ENCODE data around the genes ARHGEF37 and SMIM3.

GRCh38 chr5:149543151-149543634 is 8.0 kb downstream of the CSNK1A1 start:
- PRO-cap = no peak
- RAMPAGE, long total RNA = no peak
- RRBS = no CpG with 5 or more reads among the region's 5 CpGs

GRCh38 chr5:149580953-149582063 is at the start of gene ARHGEF37:
TSS of gene ARHGEF37 (plus strand) at chr5:149581498.
- PRO-cap = no peak
- RAMPAGE, long total RNA = no peak
- RRBS = 2% methylated on average over 16 of the region's 65 CpGs

- PRO-cap = no peak
- RAMPAGE, long total RNA = no peak
- RRBS = no CpG with 5 or more reads among the region's 5 CpGs
These were observed 32.8 kb downstream of the ARHGEF37 start for GRCh38 chr5:149613847-149614667.

DNA sequence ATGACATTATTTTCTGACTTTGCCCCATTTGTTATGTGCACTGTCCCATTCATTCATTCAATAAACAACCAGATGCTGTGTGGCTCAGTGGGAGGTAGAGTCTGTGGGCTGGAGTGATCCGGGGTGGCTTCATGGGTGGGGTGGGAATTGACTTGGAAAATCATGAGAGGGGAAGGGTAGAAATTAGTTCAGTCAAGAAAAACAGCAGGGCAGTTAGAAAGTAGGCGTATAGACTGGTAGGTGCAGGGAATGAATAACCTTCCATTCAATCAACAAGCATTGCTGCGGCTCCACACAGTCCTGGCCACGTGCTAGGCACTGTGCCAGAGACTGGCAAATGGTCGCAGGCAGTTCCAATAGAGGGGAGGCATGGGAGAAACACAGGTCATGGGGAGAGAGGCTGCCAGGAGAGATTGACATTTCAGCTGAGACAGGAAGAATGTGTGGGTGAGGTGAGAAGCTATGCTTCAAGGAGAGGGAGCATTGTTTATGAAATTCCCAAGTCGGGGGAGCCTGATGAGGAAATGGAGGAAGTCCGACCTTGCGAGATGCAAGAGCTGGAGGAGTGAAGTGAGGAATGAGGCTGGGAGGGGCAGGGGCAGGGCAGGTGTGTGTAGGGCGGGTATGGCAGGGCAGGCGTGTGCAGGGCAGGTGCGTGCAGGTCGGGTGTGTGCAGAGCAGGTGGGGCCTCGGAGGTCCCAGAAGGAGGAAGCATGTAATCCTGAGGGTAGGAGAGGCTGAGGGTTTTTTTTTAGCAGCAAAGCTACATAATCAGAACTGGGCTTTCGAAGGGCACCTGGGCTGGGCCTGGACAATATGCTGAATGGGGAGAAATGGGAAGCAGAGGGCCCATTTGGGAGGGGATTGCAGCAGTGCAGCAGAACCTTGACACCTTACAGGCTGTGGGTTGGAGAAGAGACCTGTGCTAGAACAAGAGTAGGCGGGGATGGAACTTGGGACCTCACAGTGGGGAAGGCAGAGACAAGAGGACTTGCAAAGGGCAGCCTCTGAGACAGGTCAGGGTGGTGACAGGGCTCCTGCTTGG is 54.3 kb upstream of the PPARGC1B start:
- PRO-cap = no peak
- RAMPAGE, long total RNA = no peak
- RRBS = no CpG with 5 or more reads among the region's 15 CpGs

GRCh38 chr5:149728588-149728934 is 1.5 kb upstream of the PPARGC1B start:
- PRO-cap = no peak
- RAMPAGE, long total RNA = no peak
- RRBS = no CpG with 5 or more reads among the region's 3 CpGs

DNA sequence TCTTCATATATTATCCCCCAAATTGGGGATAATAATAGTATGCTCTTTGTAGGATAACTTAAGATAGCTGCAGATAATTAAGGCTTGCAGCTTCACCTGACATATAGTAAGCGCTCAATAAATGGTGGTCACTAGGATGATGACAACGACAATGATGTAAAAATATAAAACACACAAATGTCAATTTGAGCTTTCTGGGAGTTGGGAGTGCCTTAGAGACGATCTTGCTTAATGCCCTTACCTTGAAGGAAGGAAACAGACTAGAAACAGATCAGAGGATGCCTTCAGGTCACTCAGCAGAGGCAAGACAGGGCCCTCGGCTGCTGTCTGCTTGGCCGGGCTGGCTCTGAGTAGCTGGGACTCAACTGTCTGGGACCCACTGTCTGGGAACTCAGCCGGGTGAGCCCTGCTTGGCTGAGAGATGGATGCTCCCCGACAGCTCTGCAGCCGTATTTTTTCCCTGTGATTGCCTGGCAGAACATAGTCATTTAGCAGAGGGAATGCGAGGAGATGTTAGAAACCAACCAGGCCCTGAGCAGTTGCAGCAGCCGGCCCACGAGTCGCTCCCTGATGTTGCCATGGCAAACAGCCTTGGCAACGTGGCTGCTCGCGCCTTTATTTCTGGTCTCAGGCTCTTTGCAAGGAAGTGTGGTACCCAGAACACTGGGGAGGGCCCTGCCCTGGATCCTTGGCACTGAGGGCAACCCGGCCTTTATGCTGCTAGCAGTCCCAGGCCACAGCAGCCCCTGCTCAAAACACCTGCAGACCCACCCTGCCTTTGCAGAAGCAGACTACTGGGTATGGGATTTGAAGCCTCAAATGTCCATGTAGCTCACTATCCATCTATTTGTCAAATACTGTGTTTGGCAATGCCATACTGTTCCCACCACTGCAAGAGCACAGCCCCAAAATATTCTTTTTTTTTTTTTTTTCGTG is 10.9 kb downstream of the PPARGC1B start:
- PRO-cap = no peak
- RAMPAGE, long total RNA = no peak
- RRBS = 40% methylated on average over 2 of the region's 17 CpGs

DNA sequence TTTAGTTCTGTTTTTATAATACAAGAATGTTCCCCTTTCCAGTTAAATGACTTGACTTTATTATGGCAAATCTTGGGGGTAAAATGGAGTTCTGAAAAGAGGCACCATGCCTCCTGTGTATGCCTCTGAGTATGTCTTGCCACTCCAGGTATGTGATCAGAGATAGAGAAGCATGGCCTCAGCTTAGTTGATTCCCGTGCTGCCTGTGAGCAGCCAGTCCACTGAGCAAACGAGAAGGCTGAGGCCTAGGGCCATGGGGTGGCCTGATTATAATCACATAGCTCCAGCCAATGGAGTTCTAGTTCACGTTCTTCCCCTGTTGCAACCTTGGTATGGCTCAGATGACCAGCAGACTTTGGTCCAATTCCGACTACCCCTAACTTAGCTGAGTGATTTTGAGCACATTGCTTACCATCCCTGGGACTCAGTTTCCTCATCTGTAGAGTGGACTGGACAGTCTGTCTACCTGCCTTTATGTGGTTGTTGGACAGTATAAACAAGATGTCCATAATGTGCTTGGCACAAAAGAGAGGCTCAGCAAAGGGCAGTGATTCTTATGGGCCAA is 68.3 kb downstream of the PPARGC1B start:
- PRO-cap = no peak
- RAMPAGE, long total RNA = no peak
- RRBS = no CpG with 5 or more reads among the region's 4 CpGs

- PRO-cap = no peak
- RAMPAGE, long total RNA = no peak
- RRBS = no CpG with 5 or more reads among the region's 8 CpGs
These were observed 78.1 kb downstream of the PPARGC1B start for GRCh38 chr5:149808049-149808750.

GRCh38 chr5:149887428-149888280 is 56.9 kb downstream of the PDE6A start:
- PRO-cap = no peak
- RAMPAGE, long total RNA = no peak
- RRBS = no CpG with 5 or more reads among the region's 11 CpGs

DNA sequence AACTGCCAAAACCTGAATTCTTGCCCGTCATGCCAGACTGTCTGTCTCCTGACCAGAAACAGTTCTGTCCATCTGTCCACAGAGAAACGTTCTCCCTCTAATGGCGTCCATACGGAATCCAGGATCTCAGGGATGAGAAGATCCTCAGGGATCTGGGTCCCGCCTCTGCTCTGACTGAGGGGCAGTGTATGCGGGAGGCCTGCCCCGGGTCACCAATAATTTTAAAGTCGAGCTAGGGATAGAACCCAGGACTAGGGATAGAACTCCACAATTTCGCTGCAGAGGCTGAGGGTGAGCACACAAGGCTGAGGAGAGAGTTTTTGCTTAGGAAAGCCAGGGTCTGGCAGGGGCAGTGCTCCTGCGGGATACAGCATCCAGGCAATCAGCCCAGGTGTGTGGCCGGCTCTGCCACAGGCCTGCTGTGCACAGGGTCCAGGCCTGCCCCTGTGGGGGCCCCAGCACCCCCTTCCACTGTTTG is 8.9 kb downstream of the PDGFRB start:
- PRO-cap = no peak
- RAMPAGE, long total RNA = no peak
- RRBS = no CpG with 5 or more reads among the region's 11 CpGs

GRCh38 chr5:150397849-150398509 is 14.7 kb downstream of the CD74 start:
- PRO-cap = no peak
- RAMPAGE, long total RNA = no peak
- RRBS = no CpG with 5 or more reads among the region's 7 CpGs

DNA sequence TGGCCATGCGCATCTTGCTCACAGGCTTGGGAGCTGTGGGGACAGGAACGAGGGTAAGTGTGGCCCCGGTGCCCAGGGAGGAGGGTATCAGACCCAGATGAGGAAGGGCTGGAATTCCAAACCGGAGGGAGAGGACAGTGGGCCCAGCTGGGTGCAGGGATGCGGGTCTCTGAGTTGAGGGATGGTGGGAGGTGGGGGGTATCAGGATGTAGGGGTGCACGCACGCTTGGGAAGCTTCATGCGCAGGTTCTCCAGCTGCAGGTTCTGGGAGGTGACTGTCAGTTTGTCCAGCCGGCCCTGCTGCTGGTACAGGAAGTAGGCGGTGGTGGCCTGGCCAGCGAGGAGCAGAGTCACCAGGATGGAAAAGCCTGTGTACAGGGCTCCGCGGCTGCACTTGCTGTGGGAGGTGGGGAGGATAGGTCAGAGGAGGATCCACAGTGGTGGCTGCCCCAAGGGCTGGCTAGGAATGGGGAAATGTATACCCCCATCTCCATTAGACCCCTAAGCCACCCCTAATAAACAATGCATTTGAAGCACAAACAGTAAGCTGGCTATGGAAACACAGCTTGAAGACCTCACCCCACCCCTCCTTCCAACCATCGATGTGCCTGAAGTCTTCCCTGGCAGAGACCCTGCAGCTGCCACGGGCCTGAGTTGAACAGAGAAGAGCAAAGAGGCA is 5.6 kb downstream of the CD74 start:
- PRO-cap = no peak
- RAMPAGE, long total RNA = no peak
- RRBS = no CpG with 5 or more reads among the region's 15 CpGs

- PRO-cap = no peak
- RAMPAGE, long total RNA = no peak
- RRBS = no CpG with 5 or more reads among the region's 8 CpGs
These were observed 8.1 kb downstream of the NDST1 start for GRCh38 chr5:150515860-150516610.

DNA sequence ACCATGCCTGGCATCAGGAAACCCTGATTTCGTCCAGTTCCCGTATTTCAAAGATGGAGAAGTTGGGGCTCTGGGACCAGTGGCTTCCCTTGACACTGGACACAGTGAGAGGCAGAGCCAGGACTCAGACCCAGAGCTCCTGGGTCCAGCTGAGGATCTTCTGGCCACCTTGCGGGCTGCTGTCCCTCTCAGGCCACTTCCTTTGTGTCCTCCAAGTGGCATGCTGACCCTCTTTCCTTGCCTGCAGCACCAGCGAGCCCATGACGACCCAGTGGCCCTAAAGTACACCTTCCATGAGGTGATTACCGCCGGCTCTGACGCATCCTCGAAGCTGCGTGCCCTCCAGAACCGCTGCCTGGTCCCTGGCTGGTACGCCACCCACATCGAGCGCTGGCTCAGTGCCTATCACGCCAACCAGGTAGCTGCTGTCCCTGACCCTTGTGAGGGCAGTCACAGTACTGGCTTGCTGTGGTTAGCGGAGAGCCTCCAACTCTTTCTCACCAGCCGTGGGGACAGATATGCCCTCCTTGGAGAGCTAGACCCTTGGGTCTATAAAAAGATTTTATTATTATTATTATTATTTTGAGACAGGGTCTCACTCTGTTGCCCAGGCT is 40.1 kb downstream of the NDST1 start:
- PRO-cap = no peak
- RAMPAGE, long total RNA = no peak
- RRBS = no CpG with 5 or more reads among the region's 17 CpGs

DNA sequence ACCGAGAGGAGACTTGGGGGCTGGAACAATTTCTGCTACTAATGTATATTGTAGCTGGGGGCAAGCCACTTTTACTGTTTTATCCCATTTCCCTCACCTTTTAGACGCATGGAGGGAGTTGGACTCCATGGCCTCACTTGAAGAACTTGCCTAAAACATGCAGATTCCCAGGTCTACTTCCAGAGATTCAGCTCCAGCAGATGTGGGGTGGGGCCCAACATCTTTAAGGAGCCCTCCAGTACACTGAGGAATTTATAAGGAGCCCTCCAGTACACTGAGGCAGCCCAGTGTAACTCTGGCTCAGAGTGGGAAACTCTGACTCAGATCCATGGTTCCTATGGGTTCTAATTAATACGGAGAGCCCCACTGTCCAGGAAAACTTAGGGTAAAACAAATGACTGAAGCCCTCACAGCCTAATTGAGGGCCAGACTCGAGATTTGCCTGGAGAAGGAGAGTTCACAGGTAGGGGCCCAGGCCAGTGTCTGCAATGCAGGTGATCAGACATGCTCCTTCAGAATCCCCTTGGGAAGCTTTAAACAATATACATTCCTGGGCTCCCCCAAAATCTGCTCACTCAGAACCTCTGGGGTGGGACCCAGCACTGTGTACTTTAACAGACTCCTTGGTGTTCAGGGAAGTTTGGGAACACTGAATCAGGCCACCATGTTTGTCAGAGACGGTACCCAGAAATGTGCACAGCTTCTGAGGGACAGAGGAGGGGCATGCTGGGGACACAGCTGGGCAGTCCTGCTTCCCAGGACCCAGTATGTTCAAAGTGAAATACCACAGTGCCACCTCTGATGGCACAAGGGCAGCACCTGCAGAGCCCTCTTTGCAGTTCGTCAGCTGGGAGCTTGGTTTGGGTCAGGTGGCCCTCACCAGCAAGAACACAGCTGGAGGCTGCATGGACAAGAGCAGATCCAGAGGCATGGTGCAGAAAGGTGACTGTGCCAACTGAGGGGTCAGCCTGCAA is 50.9 kb downstream of the NDST1 start:
- PRO-cap = no peak
- RAMPAGE, long total RNA = no peak
- RRBS = no CpG with 5 or more reads among the region's 6 CpGs

GRCh38 chr5:150639900-150640126 is 647 bp upstream of the SYNPO start:
- PRO-cap = no peak
- RAMPAGE, long total RNA = no peak
- RRBS = no CpG with 5 or more reads among the region's 2 CpGs

GRCh38 chr5:150673731-150673950 is 12.6 kb downstream of the MYOZ3 start:
- PRO-cap = no peak
- RAMPAGE, long total RNA = no peak
- RRBS = no CpG with 5 or more reads among the region's 3 CpGs

DNA sequence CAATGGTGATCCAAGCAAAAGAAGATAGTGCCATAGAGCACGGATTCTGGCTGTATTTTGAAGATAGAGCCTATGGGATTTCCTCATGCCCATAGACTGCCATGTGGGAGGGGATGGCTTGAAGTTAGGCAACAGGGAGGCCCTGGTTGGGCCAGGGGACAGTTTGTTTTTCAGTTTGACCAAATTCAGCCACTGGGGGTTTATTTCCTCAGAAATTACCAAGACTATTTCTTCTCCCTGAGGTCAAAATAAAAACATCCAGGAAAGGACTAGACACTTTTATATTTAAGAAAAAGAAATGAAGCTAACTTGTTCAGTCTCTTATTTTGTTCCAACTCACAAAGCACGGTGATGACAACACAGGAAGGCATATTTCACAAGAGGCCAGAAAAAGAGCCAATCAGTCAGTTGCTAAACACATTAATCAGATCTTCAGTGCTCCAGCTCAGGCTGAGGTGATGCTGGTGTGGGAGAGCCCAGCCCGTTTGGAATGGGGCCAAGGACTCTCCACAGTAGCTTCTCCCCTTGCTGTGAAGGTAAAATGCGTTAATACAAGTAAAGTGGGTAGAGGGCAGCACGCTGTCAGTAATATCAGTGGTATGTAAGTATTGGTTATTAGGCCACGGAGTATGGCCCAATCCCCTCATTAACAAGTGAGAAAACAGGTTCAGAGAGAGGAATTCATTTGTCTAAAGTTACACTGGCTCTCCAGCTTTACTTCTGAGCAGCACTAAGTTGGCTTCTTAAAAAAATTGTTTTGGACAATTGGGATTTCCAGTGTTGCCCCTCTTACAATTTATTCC is 4.5 kb upstream of the DCTN4 start:
- PRO-cap = no peak
- RAMPAGE, long total RNA = no peak
- RRBS = no CpG with 5 or more reads among the region's 6 CpGs

DNA sequence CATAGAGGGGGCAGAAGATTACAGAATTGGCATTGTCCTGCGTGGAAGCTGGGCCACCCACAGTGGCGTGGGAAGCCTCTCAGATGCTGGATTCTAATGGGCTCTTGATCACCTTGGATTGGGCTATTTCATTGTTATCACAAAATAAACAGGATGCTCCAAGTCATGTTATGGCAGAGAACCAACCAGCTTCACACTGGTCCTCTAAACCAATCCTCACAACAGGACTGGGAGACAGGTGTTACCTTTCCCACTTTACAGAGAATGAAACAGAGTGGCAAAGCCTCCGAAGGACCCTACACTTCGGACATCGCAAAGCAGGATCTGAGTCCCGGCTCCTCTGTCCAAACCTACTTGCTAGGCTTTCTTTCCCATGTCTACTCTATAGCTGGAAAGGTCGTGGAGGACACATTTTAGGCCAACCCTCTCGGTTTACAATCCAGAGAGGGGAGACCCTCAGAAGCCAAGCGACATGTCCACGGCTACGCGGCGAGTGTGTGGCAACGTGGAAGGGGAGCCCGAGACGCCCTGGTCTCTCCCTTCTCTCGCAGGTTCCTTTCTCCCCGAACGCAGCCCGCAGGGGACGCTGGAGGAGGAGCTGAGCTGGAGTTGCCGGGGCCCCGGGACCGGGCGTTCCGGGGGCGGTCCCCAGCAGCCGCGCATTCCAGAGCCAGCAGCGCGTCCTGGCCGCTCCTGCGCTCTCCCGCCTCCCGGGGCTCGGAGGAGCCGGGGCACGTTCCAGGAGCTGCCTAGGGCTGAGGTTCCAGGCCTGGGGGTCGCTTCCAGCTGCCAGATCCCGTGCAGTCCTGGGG is at the start of gene SMIM3:
SMIM3 (plus strand) TSS at position 660 of the 812 bp plus-strand sequence.
- PRO-cap = bidirectional peak, plus-strand start at position 701 of the sequence, minus-strand start at position 562 of the sequence
- RAMPAGE, long total RNA = no peak
- RRBS = 1% methylated on average over 10 of the region's 40 CpGs

DNA sequence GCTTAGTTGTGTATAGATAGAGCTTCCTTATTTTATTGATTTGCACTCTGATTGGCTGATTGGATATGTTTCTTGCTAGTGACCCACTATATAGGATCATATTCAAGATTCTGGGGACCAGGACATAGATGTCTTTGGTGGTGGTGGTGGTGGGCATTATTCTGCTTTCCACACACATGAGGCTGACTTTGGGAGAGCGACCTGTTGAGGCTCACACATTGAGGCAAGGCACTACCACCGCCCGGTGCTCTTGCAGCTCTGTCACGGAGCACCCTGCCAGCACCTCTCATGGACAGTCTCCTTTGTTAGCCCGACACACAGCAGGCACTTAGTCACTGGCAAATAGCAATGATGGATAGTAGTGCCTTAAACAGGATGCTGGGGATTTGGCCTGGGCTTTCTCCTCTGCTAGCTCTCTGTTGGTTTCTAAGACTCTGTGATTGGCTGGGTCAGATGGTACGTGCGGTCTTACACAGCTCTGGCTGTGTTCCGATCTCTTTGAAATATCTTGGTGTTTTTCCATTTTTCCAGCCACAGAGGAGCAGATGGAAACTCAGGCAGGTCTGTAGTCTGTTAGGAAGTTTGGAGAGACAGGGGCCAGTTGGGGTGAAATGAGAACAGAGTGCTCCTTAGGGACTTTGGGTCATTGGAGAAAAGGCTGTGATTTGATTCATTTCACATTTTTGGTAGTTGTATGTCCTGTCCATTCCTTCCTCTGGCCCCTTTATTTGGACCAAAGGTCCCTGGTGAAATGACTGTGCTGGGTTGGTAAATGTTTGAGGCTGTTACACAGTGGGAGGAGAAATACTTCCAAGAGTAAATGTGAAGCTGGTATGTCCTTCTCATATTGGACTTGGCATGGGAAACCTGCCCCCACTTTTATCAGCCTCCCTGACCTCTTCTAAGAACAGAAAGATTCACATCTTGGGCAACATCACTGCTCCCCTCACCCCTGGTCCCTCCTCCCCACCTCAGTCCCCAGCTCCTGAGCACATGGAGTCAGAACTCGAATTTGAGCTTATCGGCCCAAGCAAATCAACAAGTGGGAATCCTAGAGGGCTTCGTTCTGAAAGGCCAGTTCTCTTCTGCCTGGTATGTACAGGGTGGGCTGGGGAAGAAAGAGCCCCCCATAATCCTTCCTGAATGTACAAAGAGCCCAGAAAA is 3.3 kb downstream of the SMIM3 start:
- PRO-cap = no peak
- RAMPAGE, long total RNA = no peak
- RRBS = no CpG with 5 or more reads among the region's 11 CpGs

Data from lung (tissue), 4 donors.